Gallbladder (tissue), 1 donor: Measurements from ENCODE around the gene BPNT1.

DNA sequence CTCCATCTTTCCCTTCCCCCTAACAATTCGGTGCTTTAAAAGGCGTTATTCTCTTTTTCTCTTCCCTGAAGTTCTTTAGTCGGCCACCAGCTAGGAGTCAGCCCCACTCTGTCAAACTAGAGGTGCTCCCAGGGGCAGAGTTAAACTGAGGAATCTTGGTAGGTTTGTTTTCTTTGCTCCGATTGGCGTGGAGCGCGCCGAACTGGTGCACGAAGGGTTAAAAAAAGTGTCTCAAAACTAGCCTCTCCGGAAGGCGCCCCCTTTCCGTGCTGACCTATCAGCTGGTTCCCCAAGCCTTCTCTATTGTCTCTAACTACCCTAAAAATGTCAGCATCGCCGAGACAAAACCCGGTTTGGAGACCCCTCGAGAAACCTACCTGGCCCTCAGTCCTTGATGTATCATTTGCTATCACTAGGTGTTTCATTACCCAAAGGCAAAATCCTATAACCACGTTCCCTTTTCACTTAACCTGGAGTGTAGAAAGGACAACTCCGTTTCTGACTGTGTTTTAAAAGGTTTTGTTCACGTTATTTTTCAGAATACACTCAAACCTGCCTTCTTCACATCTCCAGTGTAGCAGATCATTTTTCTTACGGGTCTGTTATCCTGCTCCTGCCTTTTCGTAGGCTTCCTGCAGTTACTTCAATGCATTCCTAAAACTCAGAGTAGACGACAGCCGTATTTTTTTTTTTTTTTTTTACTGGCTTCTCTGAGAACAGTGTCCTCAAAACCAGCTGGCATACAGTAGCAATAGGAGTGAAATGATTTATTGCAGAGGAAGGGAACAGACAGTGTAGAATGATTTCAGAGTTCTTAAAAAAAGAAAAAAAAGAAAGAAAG is 2.3 kb downstream of the TGFB2 start:
- PRO-cap: unidirectional peak, minus-strand start at position 113 of the sequence

DNA sequence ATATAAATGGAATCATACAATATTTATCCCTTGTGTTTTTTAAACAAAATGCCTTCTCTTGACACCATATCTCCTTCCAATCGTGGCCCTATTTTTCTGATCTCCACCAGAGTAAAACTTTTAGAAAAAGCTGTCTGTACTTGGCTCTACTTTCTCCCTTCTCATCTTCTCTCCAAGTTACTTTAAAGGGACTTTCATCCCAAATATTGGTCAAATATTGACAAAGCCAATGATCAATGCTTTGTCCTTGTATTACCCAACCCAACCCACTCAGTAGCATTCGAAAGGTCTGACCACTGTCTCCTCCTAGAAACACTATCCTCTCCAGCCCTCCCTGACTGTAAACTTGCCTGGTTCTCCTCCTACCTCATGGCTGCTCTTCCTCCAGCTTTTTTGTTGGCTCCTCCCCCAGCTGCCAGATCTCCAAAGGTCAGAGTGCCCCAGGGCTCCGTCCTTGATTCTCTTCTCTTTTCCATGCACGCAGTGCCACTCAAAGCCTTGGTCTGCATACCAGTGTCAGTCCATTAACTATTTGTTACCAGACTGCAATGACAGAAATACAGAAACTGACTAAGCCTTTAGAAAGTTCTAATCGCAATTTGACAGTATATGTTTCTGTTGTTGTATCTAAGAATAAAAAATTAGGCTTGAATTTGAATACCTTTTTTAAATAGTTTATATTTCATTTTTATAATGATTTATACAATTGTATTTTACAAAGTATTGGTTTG is 44.4 kb downstream of the SLC30A10 start:
- PRO-cap: no peak

- PRO-cap: unidirectional peak, minus-strand start at chr1:220089788
Measured at GRCh38 chr1:220089604-220090194, at the start of gene BPNT1. BPNT1 (minus strand) TSS chr1:220089788.

DNA sequence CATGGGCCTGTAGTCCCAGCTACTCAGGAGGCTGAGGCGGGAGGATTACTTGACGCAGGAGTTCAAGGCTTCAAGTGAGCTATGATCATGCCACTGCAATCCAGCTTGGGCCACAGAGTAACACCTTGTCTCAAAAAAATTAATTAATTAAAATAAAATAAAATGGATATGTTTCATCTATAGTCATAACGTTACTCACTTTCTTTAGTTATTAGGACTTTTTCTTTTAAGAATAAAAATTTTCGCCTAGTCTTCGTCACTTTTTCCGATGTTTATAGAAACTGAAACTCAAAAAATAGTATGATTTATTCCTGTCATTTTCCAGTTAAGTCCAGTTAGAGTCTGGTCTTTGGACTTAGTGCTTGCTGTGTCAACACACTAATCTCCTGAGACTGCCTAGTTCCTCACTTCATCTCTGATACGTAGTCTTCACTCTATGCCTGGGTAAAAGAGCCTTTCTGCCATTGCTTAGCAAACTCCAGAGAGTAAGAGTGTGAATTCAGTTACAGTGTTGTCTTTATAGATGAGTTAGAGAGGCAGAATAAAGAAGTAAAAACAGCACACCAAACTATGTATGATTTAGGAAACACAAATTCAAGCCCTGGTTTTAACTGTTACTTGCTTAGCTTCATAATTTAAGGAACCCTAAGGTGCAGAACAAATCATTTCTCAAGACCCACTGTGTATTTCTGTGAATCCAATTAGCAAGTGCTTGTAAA is 28.2 kb downstream of the IARS2 start:
- PRO-cap: no peak

- PRO-cap: no peak
Measured at GRCh38 chr1:220206598-220207178, 65.6 kb downstream of the RAB3GAP2 start.

DNA sequence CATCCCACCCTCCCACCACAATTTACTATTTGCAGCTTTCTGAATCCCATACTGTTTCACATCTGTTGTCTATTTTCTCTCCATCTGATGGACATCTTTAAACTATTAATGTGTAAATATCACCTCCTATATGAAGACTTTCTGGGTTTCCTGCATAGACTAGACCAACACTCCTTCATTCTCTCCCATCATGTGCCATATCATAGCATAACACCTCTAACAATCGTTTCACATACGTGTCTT is 7.7 kb downstream of the RAB3GAP2 start:
- PRO-cap: no peak

DNA sequence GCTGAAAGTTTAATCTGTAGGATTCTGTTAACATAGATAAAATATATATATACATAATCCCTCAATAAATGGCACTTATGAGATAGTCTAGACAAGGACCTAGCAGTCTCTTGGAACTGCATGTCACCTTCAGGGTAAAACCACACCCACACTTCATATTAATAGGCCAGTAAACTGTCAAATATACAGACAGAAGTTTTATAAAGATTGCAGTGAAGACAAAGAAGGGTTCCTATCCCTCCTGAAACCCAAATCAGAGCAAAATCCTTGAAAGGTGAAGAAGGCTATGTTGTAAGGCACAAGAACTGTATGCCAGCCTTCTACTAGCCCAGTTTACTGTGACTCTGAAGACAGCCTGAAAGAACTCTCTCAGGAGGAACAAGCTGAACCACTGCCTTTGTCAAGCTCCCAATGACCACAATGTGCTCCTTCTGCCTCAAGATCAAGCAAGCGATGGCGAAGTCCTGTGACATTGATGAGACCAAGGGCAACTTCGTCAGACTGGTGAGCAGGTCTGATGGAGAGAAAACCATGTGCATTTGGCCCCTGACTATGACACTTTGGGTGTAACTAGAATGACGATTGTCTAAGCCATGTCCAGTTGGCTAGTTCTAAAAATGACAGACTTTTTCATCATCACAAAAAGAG is 60.9 kb downstream of the MARK1 start:
- PRO-cap: no peak

DNA sequence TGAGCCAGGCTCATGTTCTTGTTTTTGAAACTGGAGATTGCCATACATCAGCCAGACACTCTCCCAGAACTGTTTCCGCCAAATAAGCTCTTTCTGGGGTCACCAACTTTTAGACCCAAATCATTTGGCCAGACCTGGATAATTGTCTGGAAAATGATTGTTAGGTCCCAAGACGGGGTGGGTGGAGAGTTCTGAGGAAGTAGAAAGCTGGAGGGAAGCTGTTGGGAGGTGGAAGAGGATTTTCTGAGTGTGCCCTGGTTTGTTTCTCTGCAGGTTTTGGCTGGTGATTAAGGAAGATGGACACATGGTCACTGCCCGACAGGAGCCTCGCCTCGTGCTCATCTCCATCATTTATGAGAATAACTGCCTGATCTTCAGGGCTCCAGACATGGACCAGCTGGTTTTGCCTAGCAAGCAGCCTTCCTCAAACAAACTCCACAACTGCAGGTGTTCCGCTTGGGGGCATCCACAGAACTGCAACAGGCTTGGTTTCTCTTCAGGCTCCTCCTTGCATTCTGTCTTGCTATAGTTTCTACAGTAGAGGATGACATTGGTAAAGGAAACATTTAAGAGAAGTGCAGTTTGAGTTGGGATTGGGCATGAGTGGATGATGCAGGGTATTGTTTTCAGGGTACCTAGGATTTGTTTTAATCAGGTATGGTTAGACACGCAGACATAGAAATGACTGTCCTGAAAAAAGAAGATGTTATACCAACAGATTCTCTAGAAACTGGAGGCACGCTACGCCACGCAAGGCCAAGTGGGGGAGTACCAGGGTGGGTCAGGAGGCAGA is 6.7 kb downstream of the MTARC2 start:
- PRO-cap: no peak

GRCh38 chr1:220779740-220780360 is 6.9 kb upstream of the MTARC1 start:
- PRO-cap: no peak

- PRO-cap: bidirectional peak, plus-strand start at chr1:220877048, minus-strand start at chr1:220876652
Measured at GRCh38 chr1:220876381-220877160, 2.7 kb upstream of the HLX start.

DNA sequence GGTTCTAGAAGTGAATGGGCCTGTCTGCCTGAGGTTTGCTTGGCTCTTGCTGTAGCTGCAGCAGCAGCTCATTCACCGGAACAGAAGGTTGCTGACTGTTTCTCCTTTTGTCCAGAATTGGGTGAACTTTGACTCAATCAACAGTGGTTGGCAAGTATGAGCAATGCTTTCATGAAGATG is 82.7 kb downstream of the HLX start:
- PRO-cap: no peak

DNA sequence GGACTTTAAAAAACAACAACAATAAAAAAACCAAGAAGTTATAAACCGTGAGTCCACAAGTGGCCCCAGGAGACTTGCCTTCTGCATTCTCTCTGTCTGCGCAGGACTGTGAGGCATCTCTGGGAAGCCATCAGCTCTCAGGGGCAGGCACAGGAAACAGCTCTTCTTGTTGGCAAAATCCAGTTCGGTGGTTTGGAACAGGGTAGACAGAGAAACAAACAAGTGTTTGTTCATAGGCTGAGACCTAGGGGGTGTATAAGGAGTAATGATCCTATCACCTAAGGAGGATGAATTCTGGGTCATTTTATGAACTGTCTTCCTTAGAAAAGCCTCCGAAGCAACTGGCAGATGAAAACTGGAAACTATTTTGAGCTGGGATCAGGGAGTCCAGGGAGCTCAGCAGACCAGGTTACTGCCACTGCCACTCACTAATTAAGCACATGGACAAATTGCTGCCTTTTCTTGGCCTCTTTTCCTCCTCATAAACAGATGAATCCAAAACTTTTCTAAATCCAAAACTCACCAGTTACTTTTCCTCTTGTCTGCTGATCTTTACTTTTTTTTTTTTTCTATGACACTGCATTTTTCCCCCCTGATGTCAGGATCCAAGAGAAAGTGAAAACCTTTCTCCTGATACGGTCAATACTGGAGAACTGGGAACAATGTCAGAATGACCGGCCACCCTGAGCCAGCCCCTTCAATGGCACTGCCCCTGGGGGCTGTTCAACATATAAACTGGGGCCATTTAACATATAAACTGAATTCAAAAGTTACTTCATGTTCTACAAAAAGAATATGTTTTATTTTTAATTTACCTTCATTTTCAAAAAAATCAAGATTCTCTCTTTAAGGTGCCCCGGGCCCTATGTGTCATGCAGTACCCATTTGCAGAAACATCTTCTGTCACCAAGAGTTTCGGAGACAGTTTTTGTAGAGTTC is 405.8 kb downstream of the DUSP10 start:
- PRO-cap: no peak

GRCh38 chr1:221394350-221394737 is 347.5 kb downstream of the DUSP10 start:
- PRO-cap: no peak

DNA sequence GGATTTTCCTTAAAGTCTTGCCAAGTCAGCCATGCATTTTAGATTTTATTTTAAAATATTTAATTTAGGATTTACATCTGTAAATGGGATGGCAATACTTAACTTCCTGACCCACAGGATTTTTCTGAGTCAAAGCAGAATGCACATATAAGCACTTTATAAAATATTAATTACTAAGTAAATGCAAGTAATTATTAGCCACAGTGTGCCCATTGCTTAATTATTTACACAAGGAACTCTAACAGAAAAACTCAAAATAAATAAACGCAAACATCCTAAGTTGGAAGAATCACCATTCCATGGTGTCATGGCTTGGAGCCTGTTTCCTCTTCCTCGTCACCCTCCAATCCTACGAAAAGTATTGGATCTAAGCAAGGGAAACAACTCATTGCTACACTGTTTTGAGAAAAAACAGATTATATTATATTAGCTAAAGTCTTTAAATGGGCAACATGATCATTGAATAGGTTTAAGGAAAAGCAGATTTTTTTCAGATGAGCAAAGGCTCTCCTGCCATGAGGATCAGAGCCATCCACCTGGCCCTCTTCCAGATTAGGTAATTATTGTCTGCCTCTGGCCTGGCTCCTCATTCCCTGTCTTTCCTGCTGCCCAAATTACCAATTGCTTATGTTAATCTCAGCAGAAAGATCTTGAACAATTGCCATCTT is 121.4 kb downstream of the DUSP10 start:
- PRO-cap: unidirectional peak, minus-strand start at position 547 of the sequence

DNA sequence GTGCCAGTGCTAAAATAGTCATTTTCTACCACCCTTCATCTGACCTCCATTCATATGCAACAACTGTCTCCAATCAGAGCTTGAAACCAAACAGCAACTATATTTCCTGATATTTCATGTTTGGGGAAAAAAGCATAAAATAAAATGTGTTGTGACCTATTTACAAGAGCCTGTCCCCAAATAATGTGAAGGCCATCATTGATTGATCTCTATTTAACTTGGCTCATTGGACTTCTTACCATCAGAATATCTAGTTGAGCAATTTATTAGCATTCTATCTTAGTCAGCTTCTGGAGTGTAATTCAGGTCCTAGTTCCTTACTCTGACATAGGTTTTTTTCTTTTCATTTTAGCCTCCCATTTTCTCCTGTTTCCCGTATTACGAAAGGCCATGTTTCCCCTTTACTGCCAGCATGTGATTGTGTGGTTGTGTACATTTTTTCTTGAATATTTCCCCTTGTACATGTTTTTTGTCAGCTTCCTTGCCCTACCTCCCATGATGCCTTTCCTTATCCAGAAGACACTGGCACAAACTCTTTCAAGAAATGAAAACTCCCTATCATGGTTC is 43.0 kb downstream of the DUSP10 start:
- PRO-cap: no peak

- PRO-cap: bidirectional peak, plus-strand start at chr1:221709332, minus-strand start at chr1:221709080
Measured at GRCh38 chr1:221708817-221709629, 32.9 kb downstream of the DUSP10 start.

GRCh38 chr1:221712159-221712761 is 29.6 kb downstream of the DUSP10 start:
- PRO-cap: unidirectional peak, minus-strand start at chr1:221712342

GRCh38 chr1:221937611-221937996 is 195.7 kb upstream of the DUSP10 start:
- PRO-cap: no peak

DNA sequence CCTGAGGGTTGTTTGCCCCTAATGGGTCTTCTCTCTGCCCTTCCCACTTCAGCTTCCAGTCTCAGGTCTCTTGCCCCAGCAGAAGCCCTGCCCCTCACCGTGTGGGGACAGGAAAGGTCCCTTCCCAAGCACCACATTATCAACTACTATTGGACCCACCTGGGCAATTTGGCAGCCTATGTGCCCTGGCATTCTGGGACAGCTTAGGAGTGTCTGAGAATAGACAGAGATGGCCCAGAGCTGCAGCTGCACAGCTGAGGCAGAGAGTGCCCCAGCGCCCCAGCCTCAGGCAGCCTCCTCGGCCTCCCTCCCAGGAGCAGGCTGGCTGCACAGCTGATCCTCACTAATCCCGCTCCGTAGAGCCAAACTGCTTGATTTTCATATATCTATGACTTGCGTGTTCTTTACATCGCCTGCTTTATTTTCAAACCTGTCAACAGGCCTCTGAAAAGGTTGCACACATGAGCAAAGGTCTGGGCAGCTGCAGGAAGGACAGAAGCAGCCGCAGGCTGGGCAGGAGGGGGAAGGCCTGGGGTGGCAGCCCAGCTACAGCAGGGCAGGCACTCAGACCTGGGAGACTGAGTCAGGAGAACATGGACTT is 301.5 kb upstream of the DUSP10 start:
- PRO-cap: no peak

GRCh38 chr1:223000560-223001158 is 142.4 kb downstream of the TLR5 start:
- PRO-cap: no peak